ENCODE results near the genes KLHDC7A and AKR7A3.

DNA sequence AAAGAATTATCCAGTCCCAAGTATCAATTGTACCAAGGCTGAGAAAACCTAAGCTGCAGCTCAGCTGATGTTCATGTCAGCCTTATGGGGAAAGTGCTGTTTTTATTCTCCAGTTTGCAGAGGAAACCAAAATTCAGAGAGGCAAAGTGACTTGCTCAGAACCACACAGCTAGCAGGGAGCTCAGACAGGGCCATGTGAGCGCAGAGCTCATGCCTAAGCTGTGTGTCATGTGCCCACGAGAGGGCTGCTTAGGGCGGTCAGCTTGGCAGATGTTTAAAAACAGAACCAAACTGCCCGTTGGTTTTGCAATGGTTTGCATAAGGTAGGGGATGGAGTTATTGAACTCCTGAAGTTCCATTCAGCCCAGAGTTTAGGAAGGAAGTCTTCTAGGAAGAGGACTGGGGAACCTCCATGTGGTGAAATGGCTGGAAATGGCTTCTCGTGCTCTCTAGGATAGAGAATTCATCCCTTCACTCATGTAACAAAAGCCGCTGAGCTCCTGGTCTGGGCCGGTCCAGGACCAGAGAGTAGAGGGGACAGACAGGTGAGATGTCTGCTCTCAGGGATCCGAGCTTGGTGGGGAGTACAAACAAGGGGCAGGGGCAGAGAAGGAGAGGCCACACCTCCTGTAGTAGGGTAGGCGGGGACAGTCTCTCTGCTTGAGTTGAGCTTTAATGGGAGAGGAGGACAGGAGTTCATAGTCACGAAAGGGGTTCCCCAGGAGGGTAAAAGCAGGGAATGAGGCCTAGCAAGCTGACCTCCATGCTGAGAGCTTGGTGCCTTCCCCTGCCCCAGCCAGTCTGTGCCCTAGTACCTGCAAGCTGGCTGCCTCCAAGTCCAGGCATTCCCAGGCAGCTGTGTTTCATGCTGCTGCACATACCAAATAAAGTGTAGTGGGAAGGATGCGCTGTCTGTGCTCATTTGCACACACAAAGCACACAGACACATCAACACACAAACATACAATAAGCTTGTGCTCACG is 46.9 kb downstream of the ARHGEF10L start:
- PRO-cap: bidirectional peak, plus-strand start at position 668 of the sequence, minus-strand start at position 576 of the sequence
- RAMPAGE, long total RNA, 4 experiments: no peak in any of the 4 experiments

DNA sequence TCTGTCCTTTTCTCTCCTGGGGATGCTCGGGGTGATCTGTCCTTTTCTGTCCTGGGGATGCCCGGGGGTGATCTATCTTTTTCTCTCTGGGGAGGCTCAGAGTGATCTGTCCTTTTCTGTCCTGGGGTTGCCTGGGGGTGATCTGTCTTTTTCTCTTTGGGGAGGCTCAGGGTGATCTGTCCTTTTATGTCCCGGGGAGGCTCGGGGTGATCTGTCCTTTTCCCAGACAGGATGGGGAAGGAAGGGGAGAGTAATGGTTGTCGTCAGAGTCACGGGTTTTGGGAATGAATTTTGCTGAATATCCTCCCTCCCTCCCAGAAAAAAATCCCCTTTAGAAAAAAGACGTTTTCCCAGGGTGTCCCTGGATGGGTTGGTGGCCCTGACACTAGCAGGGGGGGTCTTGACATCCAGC is 91.5 kb downstream of the ARHGEF10L start:
- PRO-cap: no peak
- RAMPAGE, long total RNA, 4 experiments: no peak in any of the 4 experiments

DNA sequence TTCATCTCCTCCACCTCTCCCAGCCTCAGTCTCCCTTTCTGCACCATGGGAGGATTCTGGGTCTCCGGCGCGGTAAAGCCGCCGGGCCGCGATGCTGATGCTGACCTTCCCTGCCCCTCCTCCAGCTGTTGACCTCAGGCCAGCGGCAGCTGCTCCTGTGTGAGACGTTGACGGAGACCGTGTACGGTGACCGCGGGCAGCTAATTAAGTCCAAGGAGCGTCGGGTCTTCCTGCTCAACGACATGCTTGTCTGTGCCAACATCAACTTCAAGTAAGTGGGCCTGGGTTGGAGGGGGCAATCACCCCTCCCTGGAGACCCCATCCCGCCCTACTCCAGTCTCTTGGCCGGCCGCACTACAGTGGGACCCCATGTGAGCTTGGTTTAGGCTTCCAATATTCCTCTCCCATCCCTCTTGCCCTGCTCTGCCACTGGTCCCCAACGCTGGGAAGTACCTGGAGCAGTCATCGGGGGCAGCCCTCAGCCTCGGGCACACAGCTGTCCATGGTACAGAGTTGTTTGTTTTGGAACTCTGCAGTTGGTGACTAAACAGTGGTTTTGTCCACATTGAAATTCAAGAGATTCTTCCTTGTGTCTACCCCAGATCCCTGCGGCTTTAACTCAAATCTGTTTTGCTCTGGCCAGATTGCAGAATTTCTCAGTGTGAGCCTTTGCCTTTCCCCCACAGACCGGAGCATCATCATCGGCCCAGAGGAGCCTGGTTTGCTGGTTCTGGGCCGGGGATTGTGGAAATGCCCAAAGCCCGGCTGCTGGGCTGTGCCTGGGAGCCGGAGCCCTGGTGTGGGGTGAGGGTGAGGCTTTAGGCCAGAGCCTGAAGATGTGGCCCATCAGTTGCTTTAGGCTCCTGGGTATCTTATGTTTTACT is 92.9 kb downstream of the ARHGEF10L start:
- PRO-cap: no peak
- RAMPAGE, long total RNA, 4 experiments: start-site peak on the plus strand in 1 of 4 experiments, centred at position 320 of the sequence, 6 reads per replicate

GRCh38 chr1:17668073-17668400 is 87.1 kb upstream of the ACTL8 start:
- PRO-cap: no peak
- RAMPAGE, long total RNA, 4 experiments: start-site peak on the plus strand in 1 of 4 experiments, at chr1:17668266-17668351 at its widest, 10 reads per replicate

DNA sequence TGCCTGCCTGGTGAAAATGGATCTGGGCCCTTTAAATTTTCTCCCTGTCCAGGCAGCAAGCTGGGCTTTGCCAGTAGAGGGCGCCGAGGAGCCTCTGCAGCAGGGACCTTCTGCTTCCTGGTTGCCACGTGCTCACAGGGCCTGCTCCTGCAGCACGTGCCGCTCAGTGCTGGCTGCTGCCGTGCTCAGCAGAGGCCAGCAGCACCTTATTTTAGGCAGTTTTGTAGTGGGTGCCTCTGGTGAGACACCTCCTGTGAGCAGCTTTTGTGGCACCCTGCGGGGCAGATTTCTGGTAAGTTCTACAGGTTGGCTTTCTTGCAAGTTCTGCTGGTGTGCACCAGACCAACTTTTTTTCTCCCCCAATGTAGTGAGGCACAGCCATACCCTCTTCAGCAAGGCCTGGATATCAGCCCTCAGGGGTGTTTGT is 4.1 kb downstream of the ACTL8 start:
- PRO-cap: no peak
- RAMPAGE, long total RNA, 4 experiments: no peak in any of the 4 experiments

GRCh38 chr1:18108790-18109411 is 1.3 kb downstream of the IGSF21 start:
- PRO-cap: no peak
- RAMPAGE, long total RNA, 4 experiments: no peak in any of the 4 experiments

DNA sequence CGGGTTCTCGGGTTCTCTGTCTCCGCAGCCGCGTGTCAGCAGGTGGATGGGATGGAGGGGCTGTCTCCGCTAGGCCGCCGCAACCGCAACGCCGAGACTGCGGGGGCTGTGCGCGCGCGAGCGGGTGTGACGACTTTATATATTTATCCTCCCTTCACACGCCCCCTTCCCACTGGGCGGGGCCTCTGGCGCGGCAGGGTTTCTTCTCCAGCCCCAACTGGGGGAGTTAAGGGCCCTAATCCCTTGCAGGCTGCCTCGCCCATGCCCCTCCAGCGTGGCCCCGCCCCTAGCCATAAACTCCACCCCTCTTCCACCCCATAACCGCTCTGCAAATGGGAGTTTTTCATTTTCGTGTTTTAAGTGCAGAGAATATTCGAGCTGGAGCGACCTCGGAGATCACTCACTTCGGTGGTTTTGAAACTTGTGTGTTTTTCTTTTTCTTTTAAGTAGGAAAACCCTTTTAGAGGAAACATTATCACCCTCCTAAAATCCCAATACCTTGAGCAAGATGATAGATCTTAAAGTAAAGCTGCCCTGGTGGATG is 3.5 kb downstream of the IGSF21 start:
- PRO-cap: no peak
- RAMPAGE, long total RNA, 4 experiments: no peak in any of the 4 experiments

DNA sequence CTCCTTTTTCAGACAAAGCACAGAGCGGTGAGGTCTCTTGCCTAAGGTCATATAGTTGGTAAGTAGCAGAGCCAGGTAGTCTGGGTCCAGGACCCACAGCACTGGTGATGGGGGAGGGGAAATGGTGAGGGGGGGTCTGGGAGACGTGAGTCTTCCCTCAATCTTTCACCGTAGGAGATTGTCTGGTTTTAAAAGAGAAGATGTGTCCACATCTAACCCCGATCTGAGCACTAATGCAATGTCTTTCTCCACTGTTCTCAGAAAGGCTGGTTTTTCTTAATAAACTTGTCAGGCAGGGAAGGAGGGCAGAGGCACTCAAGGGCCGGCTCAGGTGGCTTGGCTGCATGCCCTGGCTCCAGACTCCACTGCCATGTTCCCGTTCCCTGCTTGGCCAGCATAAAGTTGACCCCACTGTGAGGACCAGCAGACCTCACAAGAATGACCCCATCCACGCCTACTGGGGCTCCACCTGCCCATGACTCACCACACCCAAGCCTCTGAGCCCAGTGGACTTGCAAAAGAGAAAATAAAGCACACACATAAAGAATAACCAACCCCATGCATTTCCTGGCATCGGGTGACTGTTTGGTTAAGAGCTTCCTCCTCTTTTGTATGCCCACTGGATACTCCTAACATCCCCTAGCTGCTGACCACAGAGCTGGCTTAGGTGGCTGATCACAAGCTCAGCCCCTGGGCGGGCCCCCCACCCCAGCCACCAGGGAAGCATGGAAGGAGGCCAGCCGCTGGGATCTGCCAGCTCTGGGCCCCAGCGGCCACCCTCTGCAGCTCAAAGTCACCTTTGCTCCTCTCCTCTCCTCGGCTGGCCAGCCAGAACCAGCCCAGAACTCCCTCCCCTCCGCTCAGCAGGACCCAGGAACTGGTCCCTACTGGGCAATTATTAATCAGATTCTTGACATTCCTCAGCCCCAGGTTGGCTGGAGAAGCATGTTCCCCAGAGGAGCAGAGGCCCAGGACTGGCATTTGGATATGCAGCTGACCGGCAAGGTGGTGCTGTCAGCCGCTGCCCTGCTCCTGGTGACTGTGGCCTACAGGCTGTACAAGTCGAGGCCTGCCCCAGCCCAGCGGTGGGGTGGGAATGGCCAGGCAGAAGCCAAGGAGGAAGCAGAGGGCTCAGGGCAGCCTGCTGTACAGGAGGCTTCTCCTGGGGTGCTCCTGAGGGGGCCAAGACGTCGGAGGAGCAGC is at the start of gene KLHDC7A:
Gene KLHDC7A, plus strand, starts transcription at position 894 of the 1,203 bp plus-strand sequence.
- PRO-cap: no peak
- RAMPAGE, long total RNA, 4 experiments: no peak in any of the 4 experiments

GRCh38 chr1:18481240-18481417 is 399 bp downstream of the KLHDC7A start:
- PRO-cap: unidirectional peak, plus-strand start at chr1:18481354
- RAMPAGE, long total RNA, 4 experiments: no peak in any of the 4 experiments

DNA sequence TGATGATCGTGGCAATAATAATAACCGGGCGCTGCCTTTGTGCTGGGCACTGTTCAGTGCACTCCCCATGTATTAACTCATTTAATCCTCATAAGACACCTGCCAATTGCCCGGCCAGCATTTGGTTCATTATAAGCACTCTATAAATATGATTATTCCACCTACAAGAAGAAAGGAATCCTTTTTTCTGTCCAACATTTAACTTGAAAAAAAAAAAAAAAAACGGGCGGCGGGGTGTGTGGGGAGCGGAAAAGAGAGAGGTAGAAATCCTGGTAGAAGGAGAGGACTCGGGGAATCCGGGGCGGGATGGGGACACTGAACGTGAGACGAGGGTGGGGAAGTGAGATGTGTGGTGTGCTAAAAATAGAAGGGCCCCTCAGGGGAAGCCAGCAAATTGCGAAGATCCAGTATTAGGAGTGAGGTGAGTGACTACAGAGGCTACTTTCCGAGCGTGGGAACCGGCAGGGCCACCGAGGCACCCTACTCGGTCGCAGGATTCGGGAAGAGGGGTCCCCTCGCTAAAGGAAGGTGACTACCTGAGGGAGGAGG is 556 bp downstream of the ALDH4A1 start:
- PRO-cap: unidirectional peak, plus-strand start at position 410 of the sequence
- RAMPAGE, long total RNA, 4 experiments: no peak in any of the 4 experiments

DNA sequence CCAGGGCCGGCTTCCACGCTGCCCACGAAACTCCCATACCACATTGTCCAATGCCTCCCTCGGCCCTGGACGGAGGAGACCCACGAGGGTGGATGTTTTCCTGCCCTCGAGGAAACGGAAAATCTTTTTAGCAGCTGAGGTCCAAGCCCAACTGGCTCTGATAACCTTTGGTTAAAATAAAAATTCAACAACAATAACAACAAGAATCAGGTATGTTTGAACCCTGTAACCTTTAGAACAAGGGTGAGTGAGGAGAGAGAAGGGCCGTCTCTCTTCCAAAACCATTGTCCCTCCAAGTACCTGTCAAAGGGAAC is 4.0 kb upstream of the ALDH4A1 start:
- PRO-cap: no peak
- RAMPAGE, long total RNA, 4 experiments: no peak in any of the 4 experiments

DNA sequence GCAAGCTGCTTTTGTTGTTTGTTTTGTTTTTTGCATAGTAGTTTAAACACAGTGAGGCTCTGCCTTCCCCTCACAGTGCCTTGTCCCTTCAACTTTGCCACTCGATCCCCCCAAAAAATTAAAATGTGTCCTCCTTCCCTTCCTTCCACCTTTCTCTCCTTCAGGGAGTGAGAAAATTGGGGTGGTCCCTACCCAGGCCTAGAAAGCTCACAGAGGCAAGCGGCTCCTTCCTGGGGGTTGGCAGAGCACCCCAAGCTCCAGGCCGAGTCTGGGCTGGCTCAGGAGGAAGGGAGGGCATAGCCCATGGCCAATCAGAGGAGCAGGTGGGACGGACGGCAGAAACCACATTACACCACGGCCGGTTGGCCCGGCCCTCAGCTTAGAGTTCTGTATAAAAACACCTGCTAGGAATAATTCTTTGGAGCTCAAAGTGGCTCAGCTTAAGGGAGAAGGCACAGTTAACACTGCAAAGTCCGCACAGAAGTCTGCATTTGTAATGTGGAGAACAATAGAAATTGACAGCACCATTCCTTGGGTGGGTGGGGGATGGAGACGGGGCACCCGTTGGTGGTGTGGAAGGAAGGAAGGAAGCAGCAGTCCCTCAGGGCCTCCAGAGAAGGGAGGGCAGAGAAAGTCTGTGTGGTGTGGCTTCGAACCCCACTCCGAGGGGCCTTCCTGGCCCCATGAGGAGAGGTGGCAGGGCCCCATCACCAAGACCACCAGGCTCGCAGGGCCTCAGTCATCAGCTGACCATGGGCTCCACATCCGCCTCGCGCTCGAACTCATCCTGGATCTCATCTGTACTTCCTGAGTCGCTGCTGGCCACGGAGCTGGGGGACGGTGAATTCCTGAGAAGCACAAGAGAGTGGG is 5.7 kb upstream of the ALDH4A1 start:
- PRO-cap: unidirectional peak, minus-strand start at position 270 of the sequence
- RAMPAGE, long total RNA, 4 experiments: no peak in any of the 4 experiments

DNA sequence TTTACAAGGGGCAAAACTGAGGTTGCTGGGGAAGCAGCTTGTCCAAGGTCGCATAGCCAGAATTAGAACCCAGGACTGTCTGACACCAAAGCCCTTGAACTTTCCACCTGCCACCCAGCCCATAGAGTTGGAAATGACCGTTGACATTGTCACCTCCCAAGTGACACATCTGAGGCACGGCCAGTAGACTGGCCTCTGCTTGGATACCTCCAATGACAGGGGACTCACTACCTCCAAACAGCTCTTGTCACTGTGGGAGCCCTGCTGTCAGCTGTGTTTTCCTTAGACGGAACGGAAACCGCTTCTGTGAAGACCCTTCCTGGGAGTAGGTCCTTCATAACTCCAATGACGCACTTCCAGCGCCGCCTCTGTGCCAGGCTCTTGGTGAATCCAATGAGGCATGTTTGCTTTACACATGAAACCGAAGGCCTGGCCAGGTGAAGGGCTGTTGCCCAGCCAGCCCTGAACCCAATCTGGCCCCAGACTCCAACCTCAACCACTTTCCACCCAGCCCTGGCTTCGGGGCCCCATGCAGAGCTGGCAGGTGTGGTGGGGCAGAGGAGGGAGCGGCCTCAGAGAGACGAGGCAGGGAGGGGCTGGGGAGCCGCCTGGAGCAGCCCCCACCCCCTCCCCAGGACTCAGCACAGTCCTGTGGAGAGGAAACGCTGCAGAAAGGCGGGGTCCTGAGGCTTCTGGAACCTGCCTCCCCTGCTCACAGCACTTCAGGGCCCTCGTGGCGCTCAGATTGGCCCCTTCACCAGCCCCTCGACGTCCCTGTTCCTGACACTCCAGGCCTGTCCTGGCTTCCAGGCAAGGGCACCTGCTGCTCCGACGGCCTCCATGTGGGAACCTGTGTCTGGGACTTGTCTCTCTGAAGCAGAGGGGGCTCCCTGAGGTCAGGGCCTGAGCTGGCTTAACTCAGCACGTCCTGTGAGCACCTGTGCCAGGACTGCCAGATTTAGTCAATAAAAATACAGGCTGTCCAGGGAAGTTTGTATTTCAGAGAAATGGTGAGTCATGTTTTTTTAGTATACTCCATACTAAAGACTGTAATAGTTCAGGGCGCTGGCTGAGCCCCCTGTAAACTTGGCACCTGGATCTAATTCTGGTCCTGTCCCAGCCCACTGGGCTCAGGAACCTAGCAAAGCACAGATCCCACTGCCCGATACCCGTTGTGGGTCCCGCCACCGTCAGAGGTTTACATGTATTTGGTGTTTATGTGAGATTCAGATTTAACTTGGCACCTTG is 109.5 kb upstream of the IFFO2 start:
- PRO-cap: no peak
- RAMPAGE, long total RNA, 4 experiments: no peak in any of the 4 experiments

- PRO-cap: no peak
- RAMPAGE, long total RNA, 4 experiments: no peak in any of the 4 experiments
These were observed 125.6 kb upstream of the IFFO2 start for GRCh38 chr1:19081942-19082639.

DNA sequence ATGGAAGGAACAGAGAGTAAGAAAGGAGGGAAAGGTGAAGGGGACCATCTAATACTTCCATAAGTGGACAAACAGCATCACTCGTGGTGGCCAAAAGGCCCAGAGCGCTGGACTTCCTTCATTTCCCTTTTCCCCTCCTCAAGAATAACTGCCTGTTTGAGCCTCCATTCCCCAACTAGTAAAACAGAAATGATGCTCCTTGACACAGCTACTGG is 111.2 kb downstream of the UBR4 start:
- PRO-cap: no peak
- RAMPAGE, long total RNA, 4 experiments: no peak in any of the 4 experiments

- PRO-cap: no peak
- RAMPAGE, long total RNA, 4 experiments: no peak in any of the 4 experiments
These were observed 70.9 kb downstream of the UBR4 start for GRCh38 chr1:19139073-19139648.

- PRO-cap: no peak
- RAMPAGE, long total RNA, 4 experiments: no peak in any of the 4 experiments
These were observed 5.5 kb downstream of the UBR4 start for GRCh38 chr1:19204544-19204894.

GRCh38 chr1:19286203-19286671 is 2.3 kb downstream of the AKR7A3 start:
- PRO-cap: no peak
- RAMPAGE, long total RNA, 4 experiments: no peak in any of the 4 experiments

DNA sequence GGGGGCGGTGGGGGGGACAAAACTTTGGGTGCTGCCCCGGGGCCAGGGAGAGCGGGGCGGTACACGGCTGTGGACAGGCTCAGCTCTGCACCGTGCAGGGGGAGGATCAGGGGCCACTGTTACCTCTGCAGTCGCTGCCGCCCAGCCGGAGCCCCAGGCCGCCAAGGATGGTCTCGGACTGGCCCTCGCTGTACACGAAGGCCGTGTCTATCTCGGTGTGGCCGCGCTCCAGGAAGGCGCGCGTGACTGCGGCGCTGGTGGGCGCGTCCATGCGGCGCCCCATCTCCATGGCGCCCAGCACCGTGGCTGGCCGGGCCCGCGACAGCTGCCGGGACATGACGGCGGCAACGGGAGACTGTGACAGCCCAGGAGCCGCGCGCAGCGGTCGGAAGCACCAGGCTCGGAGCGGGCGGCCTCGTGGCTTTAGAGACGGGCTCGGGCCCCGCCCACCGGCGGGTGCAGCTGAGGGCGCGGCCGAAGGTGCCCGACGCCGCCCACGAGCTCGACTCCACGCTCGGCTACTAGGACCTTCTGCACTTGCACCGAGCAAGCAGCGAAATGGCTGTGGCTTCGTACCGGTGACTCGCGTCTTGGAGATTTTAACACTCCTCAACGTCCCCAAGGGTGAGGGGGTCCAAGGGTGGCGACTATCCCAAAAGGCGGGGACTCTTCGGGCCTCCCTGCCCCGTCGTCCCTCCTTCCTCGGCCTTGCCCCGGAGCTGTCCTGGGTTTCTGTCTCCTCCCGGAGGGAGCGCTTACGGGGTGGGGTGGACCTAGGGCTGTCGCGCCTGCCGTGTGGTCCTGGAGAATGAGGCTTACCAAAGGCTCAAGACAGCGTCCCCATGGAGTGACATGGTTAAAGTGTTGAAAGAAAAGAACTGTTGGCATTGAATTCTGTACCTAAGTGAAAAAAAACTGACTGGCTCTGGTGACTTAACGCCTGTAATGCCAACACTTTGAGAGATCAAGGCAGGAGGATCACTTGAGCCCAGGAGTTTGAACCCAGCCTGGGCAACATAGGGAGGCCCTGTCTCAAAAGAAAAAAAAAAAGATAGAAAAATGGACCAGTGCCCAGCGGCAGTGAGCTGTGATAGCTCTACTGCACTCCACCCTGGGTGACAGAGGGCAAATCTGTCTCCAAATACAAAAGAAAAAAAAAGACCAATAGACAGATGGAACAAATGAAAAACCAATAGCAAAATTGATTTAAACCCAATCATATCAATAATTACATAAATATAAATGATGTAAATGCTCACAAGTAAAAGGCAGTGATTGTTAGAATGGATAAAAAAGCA is at the start of gene AKR7A3:
Gene AKR7A3, minus strand, starts transcription at position 398 of the 1,298 bp plus-strand sequence.
- PRO-cap: bidirectional peak, plus-strand start at position 505 of the sequence, minus-strand start at position 187 of the sequence
- RAMPAGE, long total RNA, 4 experiments: start-site peak on the minus strand in 4 of 4 experiments, centred at positions 378 to 382 of the sequence, 23 to 3,479 reads per replicate

DNA sequence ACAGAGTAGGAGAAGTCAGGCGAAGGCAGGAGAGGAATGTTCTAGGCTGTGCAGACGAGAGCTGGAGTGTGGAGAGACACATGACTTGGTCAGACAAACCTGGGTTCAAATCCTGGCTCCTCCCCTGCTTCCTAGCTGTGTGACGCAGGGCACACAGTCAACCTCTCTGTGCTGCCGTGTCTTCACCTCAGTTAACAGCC is 15.6 kb downstream of the SLC66A1 start:
- PRO-cap: no peak
- RAMPAGE, long total RNA, 4 experiments: no peak in any of the 4 experiments

Measured in Peyer's patch (tissue), 4 donors.